Camera-type eye (tissue), 1 donor: ENCODE results near the genes CLEC12A, CLEC1A, TMEM52B and MAGOHB.

DNA sequence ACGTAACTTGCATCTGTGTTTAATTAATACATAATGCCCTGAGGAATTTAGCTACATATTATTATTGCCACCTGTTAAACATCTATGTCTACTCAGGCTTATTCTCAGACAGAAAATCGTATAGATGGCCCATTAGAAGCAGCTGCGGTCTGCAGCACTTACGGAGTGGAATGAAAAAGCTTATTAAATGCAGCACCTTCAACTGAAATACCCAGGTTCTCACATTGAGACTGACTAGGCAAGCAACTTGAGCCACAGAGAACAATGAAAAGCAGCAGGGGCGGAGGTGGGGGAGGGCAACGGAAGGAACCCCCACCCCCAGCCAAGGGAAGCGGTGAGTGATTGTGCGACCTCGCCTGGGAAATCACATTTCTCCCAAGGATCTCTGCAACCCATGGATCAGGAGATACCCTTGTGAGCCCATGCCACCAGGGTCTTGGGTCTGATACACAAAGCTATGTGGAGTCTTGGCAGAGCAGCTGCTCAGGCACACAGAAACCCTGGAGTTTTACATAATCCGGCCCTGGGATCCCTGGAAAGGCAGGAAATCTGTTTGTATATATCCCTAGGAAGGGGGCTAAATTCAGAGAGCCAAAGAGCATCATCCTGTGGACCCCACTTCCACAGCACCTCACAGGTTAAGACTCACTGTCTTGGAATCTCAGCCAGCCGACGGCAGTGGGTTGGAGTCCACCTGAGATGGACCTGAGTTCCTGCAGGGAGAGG is 38.1 kb downstream of the PZP start:
- RAMPAGE, long total RNA = no peak

- RAMPAGE, long total RNA = no peak
These were observed 31.9 kb upstream of the PZP start for GRCh38 chr12:9239810-9240780.

DNA sequence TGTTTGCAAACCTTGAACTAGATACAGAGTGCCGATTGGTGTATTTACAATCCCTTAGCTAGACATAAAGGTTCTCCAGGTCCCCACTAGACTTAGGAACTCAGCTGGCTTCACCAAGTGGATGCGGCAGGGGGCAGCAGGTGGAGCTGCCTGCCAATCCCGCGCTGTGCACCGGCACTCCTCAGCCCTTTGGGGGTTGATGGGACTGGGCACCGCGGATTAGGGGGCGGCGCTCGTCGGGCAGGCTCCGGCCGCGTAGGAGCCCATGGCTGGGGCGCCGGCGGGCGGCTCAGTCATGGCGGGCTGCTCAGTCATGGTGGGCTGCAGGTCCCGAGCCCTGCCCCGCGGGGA is 157.5 kb downstream of the KLRB1 start:
- RAMPAGE, long total RNA = no peak

- RAMPAGE, long total RNA = no peak
These were observed 4.7 kb downstream of the CLEC2D start for GRCh38 chr12:9674131-9674773.

DNA sequence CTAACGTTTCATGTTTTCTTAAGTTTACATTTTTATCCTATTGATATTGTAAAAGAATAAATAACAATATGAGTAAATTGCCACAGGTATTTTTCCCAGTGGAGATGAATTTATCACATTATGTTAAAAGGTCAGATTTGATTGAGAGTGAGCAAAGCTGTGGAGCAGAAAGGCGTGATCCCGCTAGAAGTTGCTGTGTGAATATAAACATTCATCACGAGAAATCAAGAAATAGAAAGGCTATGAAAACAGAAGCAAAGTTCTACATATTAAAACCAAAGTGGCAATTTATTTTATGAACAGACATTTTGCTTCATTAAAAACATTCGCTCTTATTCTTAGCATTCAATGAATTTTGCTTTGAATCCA is 28.2 kb downstream of the CD69 start:
- RAMPAGE, long total RNA = no peak

DNA sequence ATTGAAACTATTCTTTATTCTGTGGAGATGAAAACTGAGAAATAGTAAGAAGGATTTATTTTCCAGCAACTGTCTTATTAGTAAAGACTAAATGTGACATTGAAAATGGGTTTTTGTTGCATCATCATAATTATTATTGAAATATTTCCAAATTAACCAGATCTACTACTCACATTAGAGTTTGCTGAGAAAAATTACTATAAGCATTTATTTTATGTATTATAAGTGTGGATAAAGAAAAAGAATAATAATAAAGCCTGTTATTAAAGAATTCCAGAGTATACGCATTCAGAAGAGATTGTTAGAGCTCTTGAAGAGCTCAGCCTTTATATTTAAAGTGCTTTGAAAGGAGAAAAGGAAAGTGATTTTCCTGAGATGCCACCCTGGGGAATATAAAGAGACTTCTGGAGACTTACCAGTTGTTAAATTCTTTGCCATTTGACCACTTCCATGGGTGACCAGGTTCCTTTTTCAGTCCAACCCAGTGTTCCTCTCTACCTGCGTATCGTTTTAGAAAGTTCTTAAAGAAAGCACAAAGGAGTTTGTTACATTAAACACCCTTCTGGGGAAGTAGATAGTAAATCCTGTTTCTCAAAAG is 6.4 kb downstream of the CD69 start:
- RAMPAGE, long total RNA = no peak

GRCh38 chr12:9754890-9755796 is 5.6 kb downstream of the CD69 start:
- RAMPAGE, long total RNA = no peak

- RAMPAGE, long total RNA = no peak
These were observed 1.3 kb upstream of the CLEC2B start for GRCh38 chr12:9870432-9870864.

DNA sequence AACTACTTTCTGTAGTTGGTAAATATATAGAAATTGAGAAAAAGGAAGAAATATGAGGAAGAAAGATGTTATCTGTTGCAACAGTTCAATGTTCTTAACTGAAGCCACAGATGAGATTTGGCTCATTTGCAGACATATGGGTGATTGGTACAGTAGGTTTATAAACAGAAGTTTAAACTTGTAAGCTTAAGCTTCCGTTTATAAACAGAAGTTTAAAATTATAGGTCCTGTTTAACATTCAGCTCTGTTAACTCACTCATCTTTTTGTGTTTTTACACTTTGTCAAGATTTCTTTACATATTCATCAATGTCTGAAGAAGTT is at the start of gene CLEC12A:
Gene CLEC12A, plus strand, starts transcription at position 120 of the 322 bp plus-strand sequence.
- RAMPAGE, long total RNA = no peak

DNA sequence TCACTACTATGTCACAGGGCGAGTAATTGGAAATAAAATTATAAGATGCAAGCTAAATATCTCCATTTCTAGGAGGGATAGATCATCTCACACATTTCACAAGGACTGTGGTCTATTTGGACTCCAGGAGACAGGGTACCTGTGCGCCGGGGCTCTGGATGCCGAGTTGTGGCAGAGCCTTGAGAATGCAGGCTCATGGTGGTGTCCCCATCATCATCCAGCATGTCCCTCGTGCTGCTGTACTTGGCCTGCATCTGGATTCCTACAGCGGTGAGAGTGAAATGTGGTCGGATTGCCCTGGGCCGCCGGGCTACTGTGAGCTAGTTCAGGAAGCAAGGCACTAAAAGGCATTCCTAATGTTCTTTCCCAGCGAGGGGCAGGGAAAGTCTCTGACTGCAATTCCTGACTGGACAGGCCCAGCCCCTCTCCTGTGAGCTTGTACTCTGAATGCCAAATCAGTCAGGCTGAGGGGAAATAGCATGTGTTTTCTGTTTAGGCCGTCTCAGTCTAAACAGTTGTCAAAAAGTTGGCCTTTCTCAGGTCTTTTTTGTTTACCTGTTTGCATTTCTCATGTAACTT is at the start of gene CLEC1A:
Gene CLEC1A, minus strand, starts transcription at position 317 of the 579 bp plus-strand sequence.
- RAMPAGE, long total RNA = no peak

- RAMPAGE, long total RNA = no peak
These were observed at the start of gene TMEM52B for GRCh38 chr12:10178762-10179514. TSS of gene TMEM52B (plus strand) at chr12:10179032.

- RAMPAGE, long total RNA = no peak
These were observed 2.1 kb downstream of the GABARAPL1 start for GRCh38 chr12:10214545-10215462.

DNA sequence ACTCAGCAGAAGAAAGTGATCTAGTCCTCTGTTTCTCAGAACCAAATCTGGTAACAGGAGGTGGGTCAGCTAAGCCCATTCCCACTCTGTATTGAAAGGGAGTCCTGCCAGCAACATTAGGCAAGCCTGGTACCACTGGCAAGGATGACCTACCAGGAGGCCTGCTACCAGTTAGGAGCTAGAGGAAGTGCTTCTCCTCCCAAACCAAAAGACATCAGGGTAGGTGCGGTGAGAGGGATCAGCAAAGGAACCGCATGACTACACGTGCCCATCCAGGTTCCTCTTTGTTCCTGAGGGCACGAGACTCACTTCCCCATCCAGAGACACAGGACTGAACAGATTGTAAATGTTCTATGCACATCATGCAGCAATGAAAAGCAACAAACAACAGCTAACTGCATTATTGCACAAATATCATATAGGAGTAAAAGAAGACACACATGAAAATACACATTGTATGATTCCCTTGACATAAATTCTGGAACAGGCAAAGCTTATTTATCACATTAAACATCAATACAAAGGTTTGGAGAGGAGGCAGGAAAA is 2.8 kb downstream of the KLRC4 start:
- RAMPAGE, long total RNA = no peak

DNA sequence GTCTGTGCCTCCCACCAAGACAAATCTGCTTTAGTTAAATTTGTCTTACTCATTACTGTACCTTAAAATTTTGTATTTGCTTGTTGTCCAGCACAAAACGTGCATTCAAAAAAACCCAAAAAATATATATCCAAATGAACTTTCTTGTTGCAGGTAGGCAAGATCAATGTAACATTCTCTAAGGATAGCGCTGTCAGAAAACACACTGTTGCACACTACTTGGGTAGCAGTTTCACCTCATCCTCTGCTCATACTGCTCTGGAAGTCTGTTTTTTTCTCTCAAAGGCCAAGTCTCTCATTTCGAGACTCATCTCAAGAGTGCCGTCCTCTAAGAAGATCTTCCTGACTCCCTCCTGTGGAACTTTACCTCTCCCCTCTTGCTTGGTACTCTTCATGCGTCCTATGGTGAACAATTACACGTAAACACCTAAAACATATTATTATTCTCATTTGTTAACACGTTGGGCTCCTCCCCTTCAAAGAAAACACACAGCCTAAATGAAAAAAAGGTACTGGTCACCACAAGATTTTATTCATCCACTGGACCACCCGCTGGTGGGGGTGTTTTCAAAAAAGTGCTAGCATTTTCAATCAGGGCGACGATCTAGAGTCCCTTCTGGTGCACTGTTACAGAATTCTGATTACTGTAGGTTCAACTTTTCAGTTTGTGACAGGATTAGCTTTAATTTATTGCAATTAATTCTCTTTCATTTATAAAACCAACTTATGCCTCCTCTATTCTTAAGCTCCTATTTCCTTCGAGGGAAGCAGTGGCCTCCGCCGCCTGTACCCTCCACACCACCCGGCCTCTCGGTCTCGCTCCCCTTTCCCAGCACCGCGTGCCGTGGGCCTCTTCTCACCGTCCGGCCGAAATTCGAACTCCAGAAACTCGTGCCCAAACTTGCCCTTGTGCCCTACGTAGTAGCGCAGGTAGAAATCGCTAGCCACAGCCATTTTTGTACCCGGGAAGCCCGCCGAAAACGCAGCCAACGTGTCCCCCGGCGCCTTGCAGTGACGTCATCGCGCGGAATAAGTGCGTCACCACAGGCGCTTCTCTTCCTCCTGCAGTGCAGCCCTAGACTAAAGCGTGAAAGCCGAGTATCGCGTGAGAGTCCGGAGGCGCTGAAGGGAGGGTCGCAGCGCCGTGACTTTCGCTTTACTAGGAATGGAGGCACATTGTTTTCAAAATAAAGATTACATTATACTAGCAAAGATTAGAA is at the start of gene MAGOHB:
Gene MAGOHB, minus strand, starts transcription at position 1,031 of the 1,220 bp plus-strand sequence.
- RAMPAGE, long total RNA = no peak

DNA sequence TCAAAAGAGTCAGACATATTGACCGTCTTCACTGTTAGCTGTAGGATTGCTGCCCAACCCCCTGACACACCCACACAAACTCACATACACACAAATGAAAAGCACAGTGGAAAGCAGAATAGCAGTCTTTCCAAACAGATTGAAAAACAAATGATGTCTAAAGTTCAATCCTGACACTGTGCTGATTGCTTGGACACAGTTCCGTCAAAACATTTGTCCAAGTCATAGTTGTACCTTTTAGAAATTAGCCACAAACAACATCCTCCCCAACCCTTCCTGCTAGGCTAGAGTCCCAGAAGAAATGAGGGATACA is 277 bp upstream of the PRH2 start:
- RAMPAGE, long total RNA = no peak

DNA sequence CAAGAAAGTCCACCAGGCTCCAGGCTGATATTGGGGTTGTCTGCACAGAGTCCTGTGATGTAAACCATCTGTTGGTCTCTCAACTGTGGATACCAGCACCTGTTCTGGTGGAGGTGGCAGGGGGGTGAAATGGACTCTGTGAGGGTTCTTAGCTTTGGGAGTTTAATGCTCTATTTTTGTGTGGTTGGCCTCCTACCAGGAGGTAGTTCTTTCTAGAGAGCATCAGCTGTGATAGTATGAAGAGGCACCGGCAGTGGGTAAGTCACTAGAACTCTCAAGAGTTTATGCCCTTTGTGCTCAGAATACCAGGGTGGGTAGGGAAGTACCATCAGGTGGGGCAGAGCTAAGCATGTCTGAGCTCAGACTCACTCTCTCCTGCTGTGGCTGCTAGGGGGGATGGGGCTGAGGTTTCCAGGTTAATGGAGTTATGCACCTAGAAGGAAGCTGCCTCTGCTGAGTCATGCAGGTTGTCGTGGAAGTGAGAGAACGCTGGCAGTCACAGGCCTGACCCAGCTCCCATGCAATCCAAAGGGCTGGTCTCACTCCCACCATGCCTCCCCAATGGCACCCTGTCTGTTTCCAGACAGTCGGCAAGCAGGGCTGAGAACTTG is 3.0 kb upstream of the TAS2R14 start:
- RAMPAGE, long total RNA = no peak

- RAMPAGE, long total RNA = no peak
These were observed 8.7 kb upstream of the TAS2R46 start for GRCh38 chr12:11070518-11071434.

- RAMPAGE, long total RNA = no peak
These were observed 2.5 kb upstream of the SMIM10L1 start for GRCh38 chr12:11168387-11169061.

DNA sequence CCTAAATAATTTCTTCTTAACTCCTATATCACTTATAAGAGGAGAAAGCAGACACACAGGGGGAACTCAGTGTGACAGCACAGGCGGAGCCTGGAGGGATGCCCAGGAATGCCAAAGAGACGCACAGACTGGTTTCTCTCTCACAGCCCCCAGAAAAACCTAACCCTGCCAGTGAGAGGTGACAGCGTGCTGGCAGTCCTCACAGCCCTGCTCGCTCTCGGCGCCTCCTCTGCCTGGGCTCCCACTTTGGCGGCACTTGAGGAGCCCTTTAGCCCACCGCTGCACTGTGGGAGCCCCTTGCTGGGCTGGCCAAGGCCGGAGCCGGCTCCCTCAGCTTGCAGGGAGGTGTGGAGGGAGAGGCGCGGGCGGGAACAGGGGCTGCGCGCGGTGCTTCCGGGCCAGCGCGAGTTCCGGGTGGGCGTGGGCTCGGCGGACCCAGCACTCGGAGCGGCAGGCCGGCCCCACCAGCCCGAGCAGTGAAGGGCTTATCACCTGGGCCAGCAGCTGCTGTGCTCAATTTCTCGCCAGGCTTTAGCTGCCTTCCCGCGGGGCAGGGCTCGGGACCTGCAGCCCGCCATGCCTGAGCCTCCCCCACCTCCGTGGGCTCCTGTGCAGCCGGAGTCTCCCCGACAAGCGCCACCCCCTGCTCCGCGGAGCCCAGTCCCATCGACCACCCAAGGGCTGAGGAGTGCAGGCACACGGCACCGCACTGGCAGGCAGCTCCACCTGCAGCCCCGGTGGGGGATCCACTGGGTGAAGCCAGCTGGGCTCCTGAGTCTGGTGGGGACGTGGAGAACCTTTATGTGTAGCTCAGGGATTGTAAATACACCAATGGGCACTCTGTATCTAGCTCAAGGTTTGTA is 102.3 kb upstream of the ETV6 start:
- RAMPAGE, long total RNA = no peak

DNA sequence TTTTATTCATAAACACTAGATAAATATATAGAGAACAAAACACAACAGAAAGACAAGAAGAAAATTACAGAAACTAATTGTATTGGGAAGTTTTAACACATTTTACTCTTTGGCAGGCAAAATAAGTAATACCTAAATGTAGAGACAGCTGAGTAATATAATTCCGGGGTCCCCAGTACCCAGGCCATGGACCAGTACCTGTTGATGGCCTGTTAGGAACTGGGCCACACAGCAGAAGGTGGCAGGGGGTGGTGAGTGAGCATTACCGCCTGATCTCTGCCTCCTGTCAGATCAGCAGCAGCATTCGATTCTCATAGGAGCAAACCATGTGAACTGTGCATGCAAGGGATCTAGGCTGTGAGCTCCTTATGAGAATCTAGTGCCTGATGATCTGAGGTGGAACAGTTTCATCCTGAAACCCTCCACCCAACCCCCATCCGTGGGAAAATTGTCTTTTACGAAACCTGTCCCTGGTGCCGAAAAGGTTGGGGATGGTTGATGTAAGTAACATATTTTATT is 84.3 kb upstream of the ETV6 start:
- RAMPAGE, long total RNA = no peak